A549 (cell line): ENCODE data around the gene ROCK2.

DNA sequence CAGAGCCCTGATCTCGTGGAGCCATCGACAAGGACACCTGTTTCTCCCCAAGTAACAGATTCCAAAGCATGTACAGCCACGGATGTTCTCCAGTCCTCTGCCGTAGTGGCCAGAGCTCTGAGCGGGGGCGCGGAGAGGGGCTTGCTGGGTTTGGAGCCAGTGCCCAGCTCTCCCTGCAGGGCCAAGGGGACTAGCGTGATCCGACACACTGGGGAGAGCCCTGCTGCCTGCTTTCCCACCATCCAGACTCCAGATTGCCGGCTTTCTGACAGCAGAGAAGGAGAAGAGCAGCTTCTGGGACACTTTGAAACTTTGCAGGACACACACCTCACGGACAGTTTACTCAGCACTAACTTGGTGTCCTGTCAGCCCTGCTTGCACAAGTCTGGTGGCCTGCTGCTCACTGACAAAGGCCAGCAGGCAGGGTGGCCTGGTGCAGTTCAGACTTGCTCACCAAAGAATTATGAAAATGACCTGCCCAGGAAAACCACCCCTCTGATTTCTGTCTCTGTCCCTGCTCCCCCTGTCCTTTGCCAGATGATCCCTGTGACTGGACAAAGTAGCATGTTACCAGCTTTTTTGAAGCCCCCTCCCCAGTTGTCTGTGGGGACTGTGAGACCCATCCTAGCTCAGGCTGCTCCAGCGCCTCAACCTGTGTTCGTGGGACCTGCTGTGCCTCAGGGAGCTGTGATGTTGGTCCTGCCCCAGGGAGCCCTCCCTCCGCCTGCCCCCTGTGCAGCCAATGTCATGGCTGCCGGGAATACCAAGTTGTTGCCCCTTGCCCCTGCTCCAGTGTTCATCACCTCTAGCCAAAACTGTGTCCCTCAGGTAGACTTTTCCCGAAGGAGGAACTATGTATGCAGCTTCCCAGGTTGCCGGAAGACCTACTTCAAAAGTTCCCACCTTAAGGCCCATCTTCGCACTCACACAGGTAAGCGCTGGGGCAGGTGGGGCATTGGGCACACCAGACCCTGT is 4.6 kb downstream of the KLF11 start:
- PRO-cap = no peak
CAGE:
- cytosol, long polyA plus RNA = no peak
- long polyA plus RNA = no peak
- nucleus, long polyA plus RNA = no peak

DNA sequence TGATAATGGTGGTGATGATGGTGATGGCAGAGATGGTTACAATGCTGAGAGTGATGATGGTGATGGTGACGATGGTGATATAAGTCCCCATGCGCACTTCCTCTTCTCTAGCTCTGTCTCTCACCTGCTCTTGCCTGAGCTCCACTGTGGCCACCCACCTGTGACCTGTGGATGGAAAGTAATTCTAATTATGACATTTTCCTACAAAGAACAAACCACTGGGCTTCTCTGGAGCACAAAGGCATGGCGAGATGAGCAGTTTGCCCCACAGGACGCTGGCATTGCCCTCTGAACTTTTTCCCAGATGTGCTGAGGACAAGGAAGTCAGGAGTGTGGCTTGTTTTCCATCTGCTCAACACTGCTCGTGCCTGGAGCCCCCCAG is 68.3 kb downstream of the RRM2 start:
- PRO-cap = no peak
CAGE:
- cytosol, long polyA plus RNA = no peak
- long polyA plus RNA = no peak
- nucleus, long polyA plus RNA = no peak

DNA sequence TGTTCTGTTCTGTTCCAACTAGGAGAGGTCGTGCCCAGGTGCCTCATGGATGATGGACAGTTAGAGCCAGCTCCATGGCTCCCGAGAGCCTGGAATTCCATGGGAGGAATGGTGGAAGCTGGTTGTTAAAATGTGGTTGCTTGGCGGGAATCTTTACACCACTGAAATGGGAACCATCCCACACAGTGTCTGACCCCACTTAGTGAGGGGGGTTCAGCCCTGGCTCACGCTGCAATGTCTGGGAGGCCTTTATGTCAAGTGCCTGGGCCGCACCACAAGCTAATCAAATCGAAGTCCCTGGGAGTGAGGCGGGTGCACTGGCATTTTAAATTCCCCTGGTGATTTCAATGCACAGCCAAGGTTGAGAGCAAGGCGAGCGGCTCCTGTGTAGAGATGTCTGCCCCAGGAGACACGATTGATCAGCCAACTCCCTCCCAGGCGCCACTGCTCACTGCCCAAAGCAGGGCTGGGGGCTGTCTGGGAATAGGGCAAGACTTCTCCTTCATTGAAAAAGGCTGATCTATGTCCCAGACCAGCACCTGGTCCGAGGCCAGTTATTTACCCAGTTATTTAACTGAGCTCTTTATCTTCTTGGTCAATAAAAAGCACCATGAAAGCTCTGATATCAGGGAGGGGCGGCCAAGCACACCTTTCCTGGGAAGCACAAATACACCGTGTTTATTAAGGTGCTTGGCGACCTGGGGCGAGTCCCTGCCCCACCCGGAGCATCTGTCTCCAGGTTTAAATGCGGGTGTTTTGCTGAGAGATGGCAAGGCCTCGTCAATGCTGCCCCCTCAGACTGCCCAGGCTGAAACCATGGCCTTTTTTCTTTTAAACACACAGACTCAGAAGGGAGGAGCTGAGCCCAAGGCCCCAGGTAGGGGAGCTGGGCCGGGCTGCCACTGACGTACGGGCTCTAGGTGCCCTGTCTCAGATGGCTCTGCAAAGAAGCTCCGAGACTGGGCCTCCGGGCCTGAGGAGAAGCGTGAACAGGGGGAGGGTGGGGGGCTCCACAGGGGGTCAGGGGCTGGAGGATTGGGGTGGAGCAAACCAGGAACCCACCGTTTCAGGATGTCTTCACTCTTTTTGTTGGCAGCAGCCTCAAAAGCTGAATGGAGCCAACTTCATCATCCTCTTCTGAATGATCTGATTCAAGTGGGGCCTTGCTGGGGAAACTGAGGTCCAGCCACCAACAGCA is 74.0 kb upstream of the HPCAL1 start:
- PRO-cap = no peak
CAGE:
- cytosol, long polyA plus RNA = no peak
- long polyA plus RNA = no peak
- nucleus, long polyA plus RNA = no peak

- PRO-cap = no peak
CAGE:
- cytosol, long polyA plus RNA = no peak
- long polyA plus RNA = no peak
- nucleus, long polyA plus RNA = no peak
Observed at GRCh38 chr2:10241226-10241594, 61.5 kb upstream of the HPCAL1 start.

GRCh38 chr2:10286710-10287227 is 15.9 kb upstream of the HPCAL1 start:
- PRO-cap = no peak
CAGE:
- cytosol, long polyA plus RNA = no peak
- long polyA plus RNA = no peak
- nucleus, long polyA plus RNA = no peak

GRCh38 chr2:10307280-10307908 is 4.7 kb downstream of the HPCAL1 start:
- PRO-cap = no peak
CAGE:
- cytosol, long polyA plus RNA = no peak
- long polyA plus RNA = no peak
- nucleus, long polyA plus RNA = no peak

- PRO-cap = no peak
CAGE:
- cytosol, long polyA plus RNA = no peak
- long polyA plus RNA = no peak
- nucleus, long polyA plus RNA = no peak
Observed at GRCh38 chr2:10308475-10308767, 5.7 kb downstream of the HPCAL1 start.

DNA sequence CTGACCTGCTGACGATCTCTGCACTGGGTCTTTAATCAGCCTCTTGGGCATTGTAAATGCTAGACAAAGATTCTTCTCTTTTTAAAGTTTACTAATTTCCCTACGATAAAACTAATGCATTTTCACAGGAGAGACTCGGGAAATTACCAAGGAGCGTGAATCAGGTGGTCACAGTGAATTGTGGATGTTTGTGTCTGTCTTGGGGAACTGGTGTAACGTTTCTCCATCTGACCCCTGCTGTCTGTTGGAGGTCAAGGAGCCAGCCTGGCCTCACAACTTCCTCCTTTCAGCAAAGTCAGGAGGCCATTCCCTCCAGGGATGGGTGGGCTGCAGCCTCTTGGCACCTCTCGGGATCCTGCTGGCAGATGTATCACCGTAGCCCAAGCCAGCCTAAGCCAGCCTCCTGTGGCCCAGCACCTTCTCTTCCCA is 30.4 kb downstream of the HPCAL1 start:
- PRO-cap = no peak
CAGE:
- cytosol, long polyA plus RNA = no peak
- long polyA plus RNA = no peak
- nucleus, long polyA plus RNA = no peak

DNA sequence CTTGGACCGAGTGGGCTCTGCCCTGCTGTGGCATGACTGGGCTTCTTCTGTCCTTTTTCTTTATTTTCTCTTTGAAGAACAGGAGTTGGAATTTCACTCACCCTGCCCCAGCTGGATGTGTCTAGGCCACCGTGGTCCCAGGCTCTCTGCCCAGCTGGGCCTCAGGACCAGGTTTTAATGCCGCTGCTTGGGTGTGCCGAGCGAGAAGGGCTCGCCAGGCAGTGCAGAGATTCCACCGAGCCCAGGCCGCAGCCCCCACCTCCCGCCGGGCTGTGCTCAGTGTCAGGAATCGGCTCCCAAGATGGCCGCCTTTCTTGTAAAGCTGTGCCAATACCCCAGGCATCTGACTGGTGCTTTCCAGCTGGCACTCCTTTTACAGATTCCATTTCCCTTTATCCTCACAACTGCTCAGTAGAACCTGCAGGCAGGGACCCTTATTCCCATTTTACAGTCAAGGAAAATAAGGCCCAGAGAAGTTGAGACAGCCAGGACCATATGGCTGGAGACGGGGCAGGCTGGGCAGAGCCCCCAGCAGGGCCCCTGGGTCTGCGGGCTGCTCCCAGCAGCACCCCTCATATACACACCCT is 43.4 kb downstream of the ODC1 start:
- PRO-cap = no peak
CAGE:
- cytosol, long polyA plus RNA = no peak
- long polyA plus RNA = no peak
- nucleus, long polyA plus RNA = no peak

DNA sequence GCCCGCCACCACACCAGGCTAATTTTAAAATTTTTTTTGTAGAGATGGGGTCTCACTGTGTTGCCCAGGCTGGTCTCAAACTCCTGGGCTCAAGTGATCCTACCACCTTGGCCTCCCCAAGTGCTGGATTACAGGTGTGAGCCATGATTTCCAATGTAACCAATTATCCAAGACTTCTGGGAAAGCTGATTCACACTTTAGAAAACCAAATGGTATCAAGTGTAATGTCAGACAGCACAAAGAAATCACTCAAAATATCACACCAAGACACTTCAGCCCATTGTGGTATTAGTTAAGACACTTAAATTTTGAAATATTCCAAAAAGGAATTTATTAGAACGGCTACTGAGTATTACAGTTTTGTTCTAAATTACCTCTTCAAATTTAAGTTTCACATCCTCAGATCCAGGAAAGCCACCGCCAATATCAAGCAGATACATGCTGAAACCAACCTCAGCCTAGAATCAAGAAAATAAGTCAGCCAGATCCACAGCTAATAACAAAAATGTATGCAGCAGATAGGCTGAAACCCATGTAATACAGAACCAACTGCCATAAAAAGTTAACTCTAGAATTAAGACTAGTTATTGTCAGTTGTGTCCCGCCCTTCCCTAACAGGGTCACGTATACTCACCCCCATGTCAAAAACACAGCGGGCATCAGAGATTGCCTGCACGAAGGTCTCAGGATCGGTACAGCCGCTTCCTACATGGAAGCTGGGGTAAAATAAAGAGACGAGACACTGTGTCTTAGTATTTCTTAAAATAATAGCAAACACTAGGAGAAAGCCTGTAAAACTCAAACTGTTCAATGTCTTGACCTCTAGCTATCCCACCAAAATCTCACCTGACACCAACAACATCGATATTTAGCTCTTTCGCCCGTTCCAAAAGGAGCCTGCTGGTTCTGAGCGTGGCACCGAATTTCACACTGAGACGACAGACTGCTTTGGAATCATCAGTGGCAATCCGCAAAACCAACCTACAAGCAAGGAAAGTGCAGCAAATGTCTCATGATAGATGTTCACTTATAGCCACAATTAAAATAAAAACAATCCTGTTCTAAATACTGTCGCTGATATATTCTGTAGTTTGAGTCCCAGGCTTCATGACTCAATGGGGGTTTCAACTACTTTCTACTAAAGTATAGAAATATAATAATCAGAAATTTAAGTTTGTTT is 4.9 kb downstream of the ODC1 start:
- PRO-cap = no peak
CAGE:
- cytosol, long polyA plus RNA = no peak
- long polyA plus RNA = no peak
- nucleus, long polyA plus RNA = no peak

- PRO-cap = no peak
CAGE:
- cytosol, long polyA plus RNA = no peak
- long polyA plus RNA = no peak
- nucleus, long polyA plus RNA = no peak
Observed at GRCh38 chr2:10493597-10494222, 45.6 kb upstream of the ODC1 start.

GRCh38 chr2:10765299-10765791 is 43.9 kb downstream of the ATP6V1C2 start:
- PRO-cap = no peak
CAGE:
- cytosol, long polyA plus RNA = no peak
- long polyA plus RNA = no peak
- nucleus, long polyA plus RNA = no peak

DNA sequence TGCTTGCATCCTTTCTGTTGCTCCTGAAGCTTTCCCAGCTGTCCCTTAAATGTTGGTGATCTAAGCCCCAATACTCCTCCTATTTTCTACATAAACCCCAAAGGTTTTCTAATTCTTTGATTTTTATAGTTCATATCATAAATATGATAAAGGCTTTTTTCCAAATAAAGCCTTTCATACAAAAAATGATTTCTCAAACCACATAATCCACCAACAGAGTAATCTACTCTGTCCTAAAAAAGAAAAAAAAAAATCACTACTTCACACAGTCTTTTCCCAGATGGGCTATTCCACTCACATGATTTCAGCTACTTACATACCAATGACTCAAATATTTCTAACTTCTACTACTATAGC is 57.2 kb downstream of the SLC66A3 start:
- PRO-cap = no peak
CAGE:
- cytosol, long polyA plus RNA = no peak
- long polyA plus RNA = no peak
- nucleus, long polyA plus RNA = no peak

- PRO-cap = no peak
CAGE:
- cytosol, long polyA plus RNA = no peak
- long polyA plus RNA = no peak
- nucleus, long polyA plus RNA = no peak
Observed at GRCh38 chr2:11227207-11227617, 71.9 kb downstream of the SLC66A3 start.

- PRO-cap = no peak
CAGE:
- cytosol, long polyA plus RNA = no peak
- long polyA plus RNA = no peak
- nucleus, long polyA plus RNA = no peak
Observed at GRCh38 chr2:11319108-11319896, 25.1 kb downstream of the ROCK2 start.

DNA sequence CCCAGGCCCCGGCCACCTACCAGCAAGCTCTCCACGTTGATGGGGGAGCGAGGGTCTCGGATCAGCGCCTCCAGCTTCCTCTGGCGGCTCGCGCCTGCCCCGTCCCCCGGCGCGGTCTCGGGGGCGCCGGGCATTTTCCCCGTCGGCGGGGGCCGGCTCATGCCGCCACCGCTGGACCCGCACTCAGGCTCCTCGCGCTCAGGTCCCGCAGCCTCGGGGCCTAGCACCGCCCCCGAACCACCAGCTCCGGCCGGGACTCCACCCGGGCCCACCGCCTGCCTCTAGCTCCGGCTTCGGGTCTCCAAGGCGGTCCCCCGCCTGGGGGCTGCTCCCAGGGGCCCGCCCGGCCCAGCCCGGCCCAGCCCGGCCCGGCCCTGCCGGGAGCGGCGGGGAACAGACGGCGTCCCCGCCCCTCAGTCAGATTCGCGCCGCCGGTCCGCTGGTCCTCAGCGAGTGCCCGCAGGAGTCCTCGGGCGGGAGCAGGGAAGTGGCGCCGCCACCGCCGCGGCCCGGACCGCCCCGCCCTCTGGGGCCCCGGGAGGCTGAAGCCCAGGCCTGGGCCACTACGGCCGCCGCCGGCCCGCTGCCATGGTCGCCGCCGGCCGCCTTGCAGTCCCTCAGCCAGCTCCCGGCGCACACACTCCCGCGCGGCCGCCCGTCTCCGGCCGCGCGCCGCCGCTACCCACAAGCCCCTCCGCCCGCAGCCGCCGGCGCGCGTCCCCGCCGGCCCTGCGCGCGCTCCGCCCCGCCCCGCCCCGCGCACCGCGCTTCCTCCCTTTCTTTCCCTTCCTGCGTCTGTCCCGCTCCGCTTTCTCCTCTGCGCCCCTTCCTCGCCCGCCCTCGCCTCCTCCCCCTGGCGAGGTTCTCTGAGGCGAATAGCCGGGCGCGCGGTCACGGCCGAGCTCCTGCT is at the start of gene ROCK2:
ROCK2 (minus strand) TSS at position 661 of the 910 bp plus-strand sequence.
- PRO-cap = bidirectional peak, plus-strand start at position 859 of the sequence, minus-strand start at position 661 of the sequence
CAGE:
- cytosol, long polyA plus RNA = no peak
- long polyA plus RNA = start-site peak on the minus strand centred at position 639 of the sequence, 21 bp wide, 36 and 32 reads in 2 replicates
- nucleus, long polyA plus RNA = no peak

GRCh38 chr2:11374269-11375239 is 30.1 kb upstream of the ROCK2 start:
- PRO-cap = no peak
CAGE:
- cytosol, long polyA plus RNA = no peak
- long polyA plus RNA = no peak
- nucleus, long polyA plus RNA = no peak

- PRO-cap = no peak
CAGE:
- cytosol, long polyA plus RNA = no peak
- long polyA plus RNA = no peak
- nucleus, long polyA plus RNA = no peak
Observed at GRCh38 chr2:11385756-11386206, 41.3 kb upstream of the ROCK2 start.

- PRO-cap = no peak
CAGE:
- cytosol, long polyA plus RNA = no peak
- long polyA plus RNA = no peak
- nucleus, long polyA plus RNA = no peak
Observed at GRCh38 chr2:11389446-11389819, 45.0 kb upstream of the ROCK2 start.

DNA sequence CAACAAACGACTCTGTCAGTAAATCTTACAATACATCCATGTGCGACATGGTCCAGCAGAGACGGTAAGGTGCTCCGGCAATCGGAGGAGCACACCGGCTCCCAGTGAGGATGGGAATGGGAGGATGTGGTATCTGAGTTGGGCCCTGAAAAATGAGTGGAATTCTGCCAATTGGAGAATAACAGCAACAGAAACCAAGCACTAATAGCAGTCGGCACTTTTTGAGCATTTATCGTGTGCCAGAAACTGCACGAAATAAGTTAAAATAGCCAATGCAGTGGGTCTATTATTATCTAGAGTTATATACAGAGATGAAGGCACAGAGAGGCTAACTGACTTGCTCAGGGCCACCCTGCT is 35.5 kb downstream of the GREB1 start:
- PRO-cap = no peak
CAGE:
- cytosol, long polyA plus RNA = no peak
- long polyA plus RNA = no peak
- nucleus, long polyA plus RNA = no peak